ENCODE data around the gene YTHDF2.

DNA sequence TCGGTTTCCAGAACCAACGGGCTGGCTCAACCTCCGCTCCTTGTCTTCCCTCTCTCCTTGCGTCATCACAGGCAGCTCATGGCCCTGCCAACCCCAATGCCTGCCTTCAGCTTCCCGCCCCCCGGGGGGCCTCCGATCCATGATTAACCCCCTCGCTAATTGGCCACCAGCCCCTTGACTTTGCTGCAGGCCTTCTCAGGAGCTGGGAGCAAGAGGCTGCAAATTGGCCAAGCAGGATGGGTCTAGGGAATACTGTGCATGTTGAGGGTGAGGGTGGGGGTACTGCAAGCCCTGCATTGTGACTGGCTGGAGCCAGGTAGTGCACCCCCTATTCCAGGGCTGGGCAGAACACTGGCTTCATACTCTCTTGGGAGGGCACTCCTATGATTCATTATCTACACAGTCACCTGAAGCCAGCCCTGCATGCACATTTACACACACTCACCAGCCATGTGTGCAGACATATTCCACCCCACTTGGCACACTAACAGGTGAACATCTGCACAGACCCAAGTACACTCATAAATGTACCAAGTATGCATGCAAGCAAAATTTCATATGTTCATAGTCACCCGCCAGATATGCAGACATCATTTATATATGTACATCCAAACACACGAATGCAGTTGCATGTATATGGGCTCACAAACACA, 8.1 kb downstream of the GPR3 start:
- RAMPAGE, long total RNA, result no peak
- RRBS, result no CpG with 5 or more reads among the region's 10 CpGs
PRO-cap:
- standard, result no peak
- CoPRO, capped RNA only, 2 experiments, result no peak in any of the 2 experiments
- CoPRO, capped and uncapped RNA, 2 experiments, result no peak in any of the 2 experiments
- CoPRO, uncapped RNA only, 2 experiments, result peak in 2 of 2 experiments; most common minus-strand start position 596 of the sequence (in 2)
CAGE:
- cytosol, long polyA plus RNA, result no peak
- long polyA plus RNA, result no peak
- nucleolus, long total RNA, result no peak
- nucleus, long polyA plus RNA, result no peak

DNA sequence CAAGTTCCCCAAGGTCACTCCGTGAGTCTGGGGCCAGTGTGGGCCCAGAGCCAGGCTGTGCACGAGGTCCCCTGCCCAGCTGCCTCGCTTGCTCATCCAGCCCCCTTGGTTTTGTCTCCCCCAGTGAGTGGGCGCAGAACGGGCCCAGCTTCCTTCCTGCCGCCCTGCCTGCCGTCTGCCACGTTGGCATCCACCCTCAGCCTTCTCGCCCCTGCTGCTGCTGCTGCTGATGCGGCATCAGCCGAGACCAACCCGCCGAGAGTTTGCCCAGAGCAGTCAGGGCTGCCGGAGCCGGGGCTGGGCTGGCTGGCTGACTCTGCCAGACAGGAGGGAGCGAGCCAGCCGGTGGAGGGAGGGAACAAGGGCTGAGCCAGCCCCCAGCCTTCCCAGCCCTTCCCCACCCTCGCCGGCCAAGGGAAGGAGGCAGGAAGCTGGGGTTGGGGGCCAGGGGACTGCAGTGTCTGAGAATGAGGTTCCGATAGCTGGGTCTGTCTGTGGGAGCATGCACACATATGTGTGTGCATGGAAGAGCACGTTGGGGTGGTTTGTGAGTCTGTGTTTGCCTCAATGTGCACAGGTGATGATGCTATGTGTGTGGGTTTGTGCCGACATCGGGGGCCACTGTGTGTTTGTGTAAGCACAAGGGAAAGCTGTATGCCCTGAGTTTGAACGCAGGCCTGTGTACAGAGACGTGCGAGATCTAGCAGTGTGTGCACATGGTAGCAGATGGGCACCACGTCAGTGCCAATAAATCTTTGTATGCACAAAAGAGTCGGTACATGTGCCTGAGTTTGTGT, 31.6 kb upstream of the WASF2 start:
- RAMPAGE, long total RNA, result no peak
- RRBS, result 65% methylated on average over 5 of the region's 28 CpGs
PRO-cap:
- standard, result no peak
- CoPRO, capped RNA only, 2 experiments, result no peak in any of the 2 experiments
- CoPRO, capped and uncapped RNA, 2 experiments, result no peak in any of the 2 experiments
- CoPRO, uncapped RNA only, 2 experiments, result no peak in any of the 2 experiments
CAGE:
- cytosol, long polyA plus RNA, result no peak
- long polyA plus RNA, result no peak
- nucleolus, long total RNA, result no peak
- nucleus, long polyA plus RNA, result no peak

DNA sequence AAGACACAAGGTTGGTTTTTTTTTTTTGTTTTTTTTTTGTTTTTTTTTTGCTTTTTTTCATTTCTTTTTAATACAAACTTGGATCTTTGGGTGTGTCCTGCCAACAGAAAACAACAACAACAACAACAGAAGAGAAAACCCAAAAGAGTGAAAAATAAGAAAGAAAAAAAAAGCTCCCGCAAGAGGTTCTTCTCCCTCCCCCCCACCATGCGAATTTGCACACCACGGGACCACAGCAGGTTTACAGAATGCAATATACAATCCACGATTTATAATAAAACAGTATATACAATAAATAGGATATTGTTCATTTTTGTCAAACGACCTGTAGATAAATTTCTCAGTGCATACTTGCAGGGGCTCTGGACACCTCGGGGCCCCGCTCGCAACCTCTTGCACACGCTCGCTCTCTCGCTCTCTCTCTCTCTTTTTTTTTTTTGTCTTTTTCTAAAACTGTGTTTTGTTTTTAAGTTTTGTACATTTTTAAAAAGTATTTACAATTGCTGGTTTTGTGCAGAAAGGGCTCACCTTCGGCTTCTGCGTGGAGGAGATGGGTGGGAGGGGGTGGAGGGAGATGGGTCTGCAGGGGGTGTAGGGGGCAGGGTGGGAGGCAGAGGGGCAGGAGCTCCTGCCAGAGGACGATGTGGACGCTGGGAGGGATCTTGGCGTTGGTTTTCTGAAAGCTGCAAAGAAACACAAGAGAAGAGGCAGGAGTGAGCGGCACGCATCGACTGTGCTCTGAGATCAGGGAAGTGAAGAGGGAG, 44.4 kb upstream of the WASF2 start:
- RAMPAGE, long total RNA, result no peak
- RRBS, result no CpG with 5 or more reads among the region's 19 CpGs
PRO-cap:
- standard, result no peak
- CoPRO, capped RNA only, 2 experiments, result no peak in any of the 2 experiments
- CoPRO, capped and uncapped RNA, 2 experiments, result no peak in any of the 2 experiments
- CoPRO, uncapped RNA only, 2 experiments, result no peak in any of the 2 experiments
CAGE:
- cytosol, long polyA plus RNA, result no peak
- long polyA plus RNA, result no peak
- nucleolus, long total RNA, result no peak
- nucleus, long polyA plus RNA, result no peak

- RAMPAGE, long total RNA, result no peak
- RRBS, result no CpG with 5 or more reads among the region's 5 CpGs
PRO-cap:
- standard, result no peak
- CoPRO, capped RNA only, 2 experiments, result no peak in any of the 2 experiments
- CoPRO, capped and uncapped RNA, 2 experiments, result no peak in any of the 2 experiments
- CoPRO, uncapped RNA only, 2 experiments, result no peak in any of the 2 experiments
CAGE:
- cytosol, long polyA plus RNA, result no peak
- long polyA plus RNA, result no peak
- nucleolus, long total RNA, result no peak
- nucleus, long polyA plus RNA, result no peak
Observed at GRCh38 chr1:27545186-27545619, 55.2 kb upstream of the WASF2 start.

DNA sequence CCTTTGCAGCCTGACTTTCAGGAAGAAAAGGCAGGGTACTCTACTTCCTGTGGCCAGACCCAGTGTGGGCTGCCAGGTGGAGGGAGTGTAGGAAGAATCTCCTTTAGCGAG, 33.0 kb downstream of the AHDC1 start:
- RAMPAGE, long total RNA, result no peak
- RRBS, result no CpG with 5 or more reads among the region's 1 CpG
PRO-cap:
- standard, result no peak
- CoPRO, capped RNA only, 2 experiments, result no peak in any of the 2 experiments
- CoPRO, capped and uncapped RNA, 2 experiments, result no peak in any of the 2 experiments
- CoPRO, uncapped RNA only, 2 experiments, result no peak in any of the 2 experiments
CAGE:
- cytosol, long polyA plus RNA, result no peak
- long polyA plus RNA, result no peak
- nucleolus, long total RNA, result no peak
- nucleus, long polyA plus RNA, result no peak

DNA sequence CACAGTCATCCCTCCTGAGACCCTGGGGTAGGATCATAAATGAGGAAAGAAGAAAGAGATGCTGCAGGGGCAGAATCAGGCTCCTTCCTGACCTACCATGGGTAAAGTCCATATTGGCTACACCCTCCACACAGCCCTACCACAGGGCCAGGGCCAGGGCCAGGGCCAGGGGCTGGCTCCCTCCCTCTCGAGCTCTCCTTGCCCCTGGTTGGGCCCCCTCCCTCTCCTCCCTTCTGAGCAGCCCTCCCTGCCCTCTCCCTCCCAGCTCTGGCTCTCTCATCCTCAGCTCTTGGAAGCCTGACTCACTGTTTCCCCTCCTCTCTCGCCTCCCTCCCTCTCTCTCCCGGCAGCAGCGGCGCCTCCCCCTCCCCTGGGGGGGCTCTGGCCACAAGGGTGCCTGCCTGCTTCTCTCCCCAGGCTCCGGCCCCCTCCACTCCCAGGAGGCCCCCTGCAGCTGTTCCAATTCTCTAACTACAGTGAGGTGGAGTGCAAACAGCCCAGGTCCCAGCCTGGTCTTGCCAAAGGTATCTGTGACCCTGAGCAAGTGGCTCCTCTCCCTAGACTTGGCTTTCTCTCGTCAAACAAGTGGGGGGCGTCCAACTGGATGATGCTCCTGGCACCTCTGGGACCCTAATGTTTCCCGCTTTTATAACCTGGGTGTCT, 4.8 kb downstream of the AHDC1 start:
- RAMPAGE, long total RNA, result no peak
- RRBS, result 3% methylated on average over 4 of the region's 9 CpGs
PRO-cap:
- standard, result no peak
- CoPRO, capped RNA only, 2 experiments, result no peak in any of the 2 experiments
- CoPRO, capped and uncapped RNA, 2 experiments, result no peak in any of the 2 experiments
- CoPRO, uncapped RNA only, 2 experiments, result no peak in any of the 2 experiments
CAGE:
- cytosol, long polyA plus RNA, result no peak
- long polyA plus RNA, result no peak
- nucleolus, long total RNA, result no peak
- nucleus, long polyA plus RNA, result no peak

DNA sequence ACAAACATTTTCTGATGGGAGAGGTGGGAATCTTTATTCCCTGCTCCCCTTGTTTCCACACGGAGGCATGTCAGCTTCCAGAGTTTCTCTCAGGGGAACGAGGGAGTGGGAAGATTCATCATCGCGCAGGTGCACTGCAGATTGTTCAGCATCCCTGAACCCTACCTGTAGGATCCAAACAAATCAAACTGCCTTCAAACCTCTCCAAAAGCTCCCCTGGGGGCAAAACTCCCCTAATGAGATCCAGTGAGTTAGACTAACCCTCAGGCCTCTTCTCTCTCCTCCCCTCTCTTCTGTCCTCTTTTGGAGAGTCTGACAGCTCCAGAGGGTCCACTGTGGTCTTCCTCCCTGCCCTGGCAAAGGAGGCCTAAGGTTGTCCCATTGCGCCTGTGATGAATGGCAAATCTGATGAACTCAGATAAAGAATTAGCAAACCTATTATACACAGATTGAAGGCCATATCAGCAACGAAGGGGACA, 7.7 kb upstream of the AHDC1 start:
- RAMPAGE, long total RNA, result no peak
- RRBS, result no CpG with 5 or more reads among the region's 6 CpGs
PRO-cap:
- standard, result no peak
- CoPRO, capped RNA only, 2 experiments, result no peak in any of the 2 experiments
- CoPRO, capped and uncapped RNA, 2 experiments, result no peak in any of the 2 experiments
- CoPRO, uncapped RNA only, 2 experiments, result no peak in any of the 2 experiments
CAGE:
- cytosol, long polyA plus RNA, result no peak
- long polyA plus RNA, result no peak
- nucleolus, long total RNA, result no peak
- nucleus, long polyA plus RNA, result no peak

DNA sequence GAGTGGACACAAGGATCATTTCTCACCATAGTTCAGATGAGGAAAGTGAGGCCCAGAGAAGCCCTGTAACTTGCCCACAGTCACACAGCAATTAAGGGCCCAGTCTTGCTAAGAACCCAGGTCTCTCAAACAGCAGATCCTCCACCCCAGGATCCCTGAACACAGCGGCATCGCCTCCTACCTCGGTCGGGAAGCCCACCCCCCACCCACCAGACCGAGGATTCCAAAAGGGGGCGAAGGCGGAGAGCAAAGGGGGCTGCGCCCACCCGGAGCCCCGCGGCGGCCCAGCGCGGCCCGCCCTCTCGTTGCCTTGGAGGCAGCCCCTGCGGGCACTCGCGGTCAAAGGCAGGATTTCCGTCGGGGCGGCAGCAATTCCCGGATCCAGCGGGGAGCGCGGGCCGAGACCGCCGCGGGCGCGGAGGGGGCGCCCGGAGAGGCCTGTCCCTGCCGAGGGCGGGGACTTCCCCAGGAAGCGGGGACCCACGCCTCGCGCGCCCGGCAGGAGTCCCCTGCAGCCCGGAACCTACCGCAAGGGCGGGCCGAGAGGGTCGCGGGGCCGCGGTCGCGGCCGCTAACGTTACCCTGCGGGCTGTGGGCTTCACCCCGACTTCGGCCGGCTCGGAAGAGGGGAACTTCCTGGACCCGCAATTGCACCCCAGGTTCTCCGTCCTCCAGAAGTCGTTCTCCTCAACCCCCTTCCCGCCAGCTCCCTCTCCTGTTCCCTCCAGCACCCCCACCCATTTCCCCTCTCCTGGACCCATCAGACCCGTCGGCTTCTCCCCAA, 901 bp downstream of the FGR start:
- RAMPAGE, long total RNA, result no peak
- RRBS, result 33% methylated on average over 30 of the region's 65 CpGs
PRO-cap:
- standard, result no peak
- CoPRO, capped RNA only, 2 experiments, result no peak in any of the 2 experiments
- CoPRO, capped and uncapped RNA, 2 experiments, result no peak in any of the 2 experiments
- CoPRO, uncapped RNA only, 2 experiments, result no peak in any of the 2 experiments
CAGE:
- cytosol, long polyA plus RNA, result no peak
- long polyA plus RNA, result no peak
- nucleolus, long total RNA, result no peak
- nucleus, long polyA plus RNA, result no peak

GRCh38 chr1:27658858-27659238, 13.1 kb downstream of the IFI6 start:
- RAMPAGE, long total RNA, result no peak
- RRBS, result no CpG with 5 or more reads among the region's 2 CpGs
PRO-cap:
- standard, result no peak
- CoPRO, capped RNA only, 2 experiments, result no peak in any of the 2 experiments
- CoPRO, capped and uncapped RNA, 2 experiments, result no peak in any of the 2 experiments
- CoPRO, uncapped RNA only, 2 experiments, result no peak in any of the 2 experiments
CAGE:
- cytosol, long polyA plus RNA, result no peak
- long polyA plus RNA, result no peak
- nucleolus, long total RNA, result no peak
- nucleus, long polyA plus RNA, result no peak

- RAMPAGE, long total RNA, result no peak
- RRBS, result no CpG with 5 or more reads among the region's 8 CpGs
PRO-cap:
- standard, result unidirectional peak, minus-strand start at chr1:28236958; unidirectional peak, minus-strand start at chr1:28237075
- CoPRO, capped RNA only, 2 experiments, result peak in 1 of 2 experiments; most common plus-strand start chr1:28237007 (in 1); most common minus-strand start chr1:28236958 (in 1)
- CoPRO, capped and uncapped RNA, 2 experiments, result peak in 2 of 2 experiments; most common plus-strand start chr1:28237095 (in 1); most common minus-strand start chr1:28237030 (in 1)
- CoPRO, uncapped RNA only, 2 experiments, result no peak in any of the 2 experiments
CAGE:
- cytosol, long polyA plus RNA, result start-site peak on the minus strand at chr1:28237018-28237030, 18 and 14 reads in 2 replicates
- long polyA plus RNA, result no peak
- nucleolus, long total RNA, result no peak
- nucleus, long polyA plus RNA, result no peak
Observed at GRCh38 chr1:28236848-28237523, 1.1 kb downstream of the ATP5IF1 start.

DNA sequence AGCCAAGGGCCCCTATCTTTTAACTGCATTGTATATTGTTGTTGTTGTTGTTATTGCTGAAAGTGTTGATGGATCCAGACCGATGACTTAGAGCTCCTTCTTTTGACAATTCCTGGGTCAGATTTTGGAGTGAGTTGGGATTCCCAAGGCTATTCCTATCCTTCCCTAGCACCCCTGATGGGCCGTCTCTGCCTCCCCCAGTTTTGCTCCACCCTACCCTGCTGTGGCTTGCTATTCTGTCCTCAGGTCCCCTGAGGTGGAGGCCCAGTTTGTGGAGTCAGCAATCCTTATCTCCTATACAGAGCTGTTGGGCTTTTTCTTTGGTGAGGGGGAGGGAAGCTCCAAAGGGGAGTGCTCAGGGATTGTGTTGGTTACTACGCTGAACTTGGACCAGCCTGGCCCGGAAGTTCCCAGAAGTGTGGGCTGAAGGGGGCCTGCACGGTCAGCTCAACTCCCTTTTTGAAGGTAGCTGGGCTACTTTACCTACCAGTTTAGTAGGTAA, 7.6 kb downstream of the SESN2 start:
- RAMPAGE, long total RNA, result no peak
- RRBS, result no CpG with 5 or more reads among the region's 5 CpGs
PRO-cap:
- standard, result bidirectional peak, plus-strand start at position 403 of the sequence, minus-strand start at position 244 of the sequence
- CoPRO, capped RNA only, 2 experiments, result peak in 2 of 2 experiments; most common plus-strand start position 413 of the sequence (in 2); most common minus-strand start position 262 of the sequence (in 1)
- CoPRO, capped and uncapped RNA, 2 experiments, result peak in 1 of 2 experiments; most common plus-strand start position 413 of the sequence (in 1); most common minus-strand start position 244 of the sequence (in 1)
- CoPRO, uncapped RNA only, 2 experiments, result no peak in any of the 2 experiments
CAGE:
- cytosol, long polyA plus RNA, result no peak
- long polyA plus RNA, result no peak
- nucleolus, long total RNA, result no peak
- nucleus, long polyA plus RNA, result no peak

DNA sequence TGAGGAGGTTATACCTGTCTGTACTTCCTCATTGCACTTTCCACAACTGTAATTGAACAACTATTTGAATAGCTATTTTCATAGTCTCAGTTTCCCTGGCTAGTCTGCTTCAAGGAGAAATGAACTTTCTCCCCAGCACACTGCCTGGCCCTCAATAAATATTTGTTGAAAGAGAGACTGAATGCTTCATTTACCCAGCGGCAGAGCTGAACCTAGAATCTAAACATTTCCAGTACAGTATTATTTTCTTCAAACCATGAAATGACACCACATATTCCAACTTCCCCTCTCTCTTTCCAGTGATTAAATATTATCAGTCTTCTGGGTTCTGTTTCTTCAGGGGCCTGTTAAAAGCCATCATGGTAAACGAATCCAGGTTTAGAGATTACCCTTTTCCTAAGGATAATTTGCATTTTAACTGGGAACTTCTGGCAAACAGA, 2.7 kb upstream of the YTHDF2 start:
- RAMPAGE, long total RNA, result no peak
- RRBS, result no CpG with 5 or more reads among the region's 2 CpGs
PRO-cap:
- standard, result no peak
- CoPRO, capped RNA only, 2 experiments, result no peak in any of the 2 experiments
- CoPRO, capped and uncapped RNA, 2 experiments, result no peak in any of the 2 experiments
- CoPRO, uncapped RNA only, 2 experiments, result no peak in any of the 2 experiments
CAGE:
- cytosol, long polyA plus RNA, result no peak
- long polyA plus RNA, result no peak
- nucleolus, long total RNA, result no peak
- nucleus, long polyA plus RNA, result no peak

DNA sequence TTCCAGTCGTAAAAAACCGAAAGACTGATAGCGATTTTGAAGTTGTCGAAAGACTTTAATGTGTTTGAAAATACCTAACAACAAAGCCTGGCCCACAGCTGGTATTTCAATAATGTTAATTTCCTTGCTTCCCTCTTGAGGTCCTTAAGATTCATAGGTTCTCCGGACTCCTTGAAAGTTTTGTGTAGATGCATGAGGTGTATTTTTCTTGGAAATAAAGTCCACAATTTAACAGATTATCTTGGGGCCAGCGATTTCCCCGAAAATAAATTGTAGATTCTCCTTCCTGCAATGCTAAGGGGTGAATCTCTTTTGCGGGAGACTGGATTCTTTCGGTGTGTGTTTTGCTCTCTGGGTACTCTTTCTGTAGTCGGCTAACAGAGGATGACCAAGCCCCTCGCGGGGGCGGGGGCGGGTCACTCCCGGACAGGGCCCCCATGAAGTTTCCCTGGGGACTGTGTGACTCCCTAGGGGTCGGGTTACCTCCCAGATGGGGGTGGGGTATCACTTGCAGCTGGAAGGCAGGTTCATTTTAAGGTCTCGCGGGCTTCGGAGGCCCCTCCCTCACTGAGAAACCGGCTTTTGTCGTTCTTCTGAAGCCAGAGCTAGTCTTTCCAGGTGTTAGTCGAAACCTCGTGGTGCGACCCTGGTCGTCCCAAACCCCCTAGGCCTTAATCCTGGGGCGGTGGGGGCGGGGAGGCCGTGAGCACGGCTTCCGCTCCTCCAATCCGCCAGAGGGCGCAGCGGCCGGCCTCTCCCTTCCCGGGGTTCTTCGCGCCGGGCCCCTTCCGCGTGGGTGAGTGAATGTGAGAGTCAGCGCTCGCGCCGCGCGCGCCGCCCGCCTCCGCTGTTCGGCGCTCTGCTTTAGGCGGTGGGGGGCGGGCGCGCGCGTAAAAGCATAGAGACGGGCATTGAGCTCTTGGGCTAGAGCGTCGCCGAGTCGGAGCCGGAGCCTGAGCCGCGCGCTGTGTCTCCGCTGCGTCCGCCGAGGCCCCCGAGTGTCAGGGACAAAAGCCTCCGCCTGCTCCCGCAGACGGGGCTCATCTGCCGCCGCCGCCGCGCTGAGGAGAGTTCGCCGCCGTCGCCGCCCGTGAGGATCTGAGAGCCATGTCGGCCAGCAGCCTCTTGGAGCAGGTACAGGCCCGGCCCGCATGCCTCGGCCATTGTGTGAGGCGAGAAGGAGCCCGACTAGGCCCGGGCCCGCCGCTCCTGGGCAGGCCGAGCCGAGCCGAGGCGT, at the start of gene YTHDF2:
Gene YTHDF2, plus strand, starts transcription at position 927 of the 1,237 bp plus-strand sequence.
- RAMPAGE, long total RNA, result start-site peak on the plus strand centred at position 979 of the sequence, 116 bp wide, 2,722 and 2,504 reads in 2 replicates
- RRBS, result 1% methylated on average over 18 of the region's 99 CpGs
PRO-cap:
- standard, result bidirectional peak, plus-strand start at position 507 of the sequence, minus-strand start at position 366 of the sequence; bidirectional peak, plus-strand start at position 927 of the sequence, minus-strand start at position 679 of the sequence; bidirectional peak, plus-strand start at position 1,166 of the sequence, minus-strand start at position 1,153 of the sequence
- CoPRO, capped RNA only, 2 experiments, result peak in 2 of 2 experiments; most common plus-strand start position 927 of the sequence (in 2); most common minus-strand start position 668 of the sequence (in 2)
- CoPRO, capped and uncapped RNA, 2 experiments, result peak in 2 of 2 experiments; most common plus-strand start position 927 of the sequence (in 2); most common minus-strand start position 366 of the sequence (in 2)
- CoPRO, uncapped RNA only, 2 experiments, result peak in 2 of 2 experiments; most common plus-strand start position 624 of the sequence (in 1); most common minus-strand start position 337 of the sequence (in 1)
CAGE:
- cytosol, long polyA plus RNA, result start-site peak on the plus strand centred at position 1,020 of the sequence, 188 bp wide, 960 and 632 reads in 2 replicates
- long polyA plus RNA, result start-site peak on the plus strand centred at position 1,014 of the sequence, 176 bp wide, 457 and 130 reads in 2 replicates
- nucleolus, long total RNA, result no peak
- nucleus, long polyA plus RNA, result start-site peak on the plus strand centred at position 951 of the sequence, 61 bp wide, 278 and 205 reads in 2 replicates

GRCh38 chr1:28743309-28743781, 6.6 kb downstream of the YTHDF2 start:
- RAMPAGE, long total RNA, result no peak
- RRBS, result no CpG with 5 or more reads among the region's 14 CpGs
PRO-cap:
- standard, result no peak
- CoPRO, capped RNA only, 2 experiments, result no peak in any of the 2 experiments
- CoPRO, capped and uncapped RNA, 2 experiments, result no peak in any of the 2 experiments
- CoPRO, uncapped RNA only, 2 experiments, result peak in 2 of 2 experiments; most common plus-strand start chr1:28743463 (in 1)
CAGE:
- cytosol, long polyA plus RNA, result no peak
- long polyA plus RNA, result no peak
- nucleolus, long total RNA, result no peak
- nucleus, long polyA plus RNA, result no peak

DNA sequence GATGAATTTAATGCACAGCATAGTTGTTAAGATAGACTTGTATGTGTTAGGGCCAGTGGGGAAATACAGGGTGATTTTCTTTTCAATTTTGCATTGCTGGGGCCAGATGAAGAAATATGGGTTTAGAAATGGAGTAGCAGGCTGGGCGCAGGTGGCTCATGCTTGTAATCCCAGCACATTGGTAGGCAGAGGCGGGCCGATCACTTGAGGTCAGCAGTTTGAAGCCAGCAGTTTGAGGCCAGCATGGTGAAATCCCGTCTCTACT, 9.5 kb downstream of the YTHDF2 start:
- RAMPAGE, long total RNA, result no peak
- RRBS, result no CpG with 5 or more reads among the region's 4 CpGs
PRO-cap:
- standard, result no peak
- CoPRO, capped RNA only, 2 experiments, result no peak in any of the 2 experiments
- CoPRO, capped and uncapped RNA, 2 experiments, result no peak in any of the 2 experiments
- CoPRO, uncapped RNA only, 2 experiments, result no peak in any of the 2 experiments
CAGE:
- cytosol, long polyA plus RNA, result no peak
- long polyA plus RNA, result no peak
- nucleolus, long total RNA, result no peak
- nucleus, long polyA plus RNA, result no peak

DNA sequence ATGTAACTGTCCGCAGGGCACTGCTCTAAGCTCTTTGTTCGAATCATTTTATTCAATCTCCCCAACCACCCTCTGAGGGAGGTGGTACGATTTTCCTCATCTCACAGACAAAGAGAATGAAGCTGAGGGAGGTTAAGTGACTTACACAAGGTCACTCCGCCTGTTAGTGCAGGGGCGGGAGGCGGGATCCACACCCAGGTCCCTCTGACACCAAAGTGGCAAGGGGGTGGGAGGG, 313 bp upstream of the OPRD1 start:
- RAMPAGE, long total RNA, result no peak
- RRBS, result no CpG with 5 or more reads among the region's 6 CpGs
PRO-cap:
- standard, result no peak
- CoPRO, capped RNA only, 2 experiments, result no peak in any of the 2 experiments
- CoPRO, capped and uncapped RNA, 2 experiments, result no peak in any of the 2 experiments
- CoPRO, uncapped RNA only, 2 experiments, result no peak in any of the 2 experiments
CAGE:
- cytosol, long polyA plus RNA, result no peak
- long polyA plus RNA, result no peak
- nucleolus, long total RNA, result no peak
- nucleus, long polyA plus RNA, result no peak

GRCh38 chr1:28812978-28813445, 1.0 kb downstream of the OPRD1 start:
- RAMPAGE, long total RNA, result no peak
- RRBS, result 8% methylated on average over 6 of the region's 18 CpGs
PRO-cap:
- standard, result no peak
- CoPRO, capped RNA only, 2 experiments, result no peak in any of the 2 experiments
- CoPRO, capped and uncapped RNA, 2 experiments, result no peak in any of the 2 experiments
- CoPRO, uncapped RNA only, 2 experiments, result no peak in any of the 2 experiments
CAGE:
- cytosol, long polyA plus RNA, result no peak
- long polyA plus RNA, result no peak
- nucleolus, long total RNA, result no peak
- nucleus, long polyA plus RNA, result no peak

GRCh38 chr1:28927214-28928127, 13.1 kb downstream of the EPB41 start:
- RAMPAGE, long total RNA, result no peak
- RRBS, result no CpG with 5 or more reads among the region's 4 CpGs
PRO-cap:
- standard, result no peak
- CoPRO, capped RNA only, 2 experiments, result no peak in any of the 2 experiments
- CoPRO, capped and uncapped RNA, 2 experiments, result no peak in any of the 2 experiments
- CoPRO, uncapped RNA only, 2 experiments, result peak in 2 of 2 experiments; most common plus-strand start chr1:28927278 (in 1); most common minus-strand start chr1:28927440 (in 1)
CAGE:
- cytosol, long polyA plus RNA, result no peak
- long polyA plus RNA, result no peak
- nucleolus, long total RNA, result no peak
- nucleus, long polyA plus RNA, result no peak